SUDHL5 (cell line): ENCODE results near the gene CRHR1.

GRCh38 chr17:45150680-45151228 is 2.5 kb downstream of the HEXIM1 start:
- PRO-cap = no peak

GRCh38 chr17:45161326-45161760 is 332 bp upstream of the HEXIM2 start:
- PRO-cap = bidirectional peak, plus-strand start at chr17:45161633, minus-strand start at chr17:45161501

- PRO-cap = unidirectional peak, minus-strand start at chr17:45231836
Measured at GRCh38 chr17:45231743-45231883, 9.9 kb downstream of the FMNL1 start.

DNA sequence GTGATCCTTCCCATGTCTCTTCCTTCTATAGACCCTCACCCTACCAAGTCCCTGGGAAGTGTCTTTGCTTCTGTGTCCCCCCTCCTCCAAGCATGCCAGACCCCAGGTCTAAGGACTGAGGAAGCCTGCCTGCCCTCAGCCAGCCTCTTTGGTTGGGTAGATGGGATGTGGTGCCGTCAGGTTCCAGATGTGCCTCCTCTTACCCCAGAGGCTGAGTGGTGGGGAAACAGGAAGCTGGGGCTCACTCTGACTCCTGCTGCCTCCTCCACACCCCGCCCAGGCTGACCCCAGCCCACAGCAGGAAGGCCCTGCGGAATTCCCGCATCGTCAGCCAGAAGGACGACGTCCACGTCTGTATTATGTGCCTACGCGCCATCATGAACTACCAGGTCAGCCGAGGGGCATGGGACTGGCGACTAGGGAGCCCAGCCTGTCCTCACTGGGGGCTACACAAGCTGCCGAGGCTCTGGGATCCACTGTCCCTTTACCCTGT is 14.2 kb downstream of the FMNL1 start:
- PRO-cap = no peak

DNA sequence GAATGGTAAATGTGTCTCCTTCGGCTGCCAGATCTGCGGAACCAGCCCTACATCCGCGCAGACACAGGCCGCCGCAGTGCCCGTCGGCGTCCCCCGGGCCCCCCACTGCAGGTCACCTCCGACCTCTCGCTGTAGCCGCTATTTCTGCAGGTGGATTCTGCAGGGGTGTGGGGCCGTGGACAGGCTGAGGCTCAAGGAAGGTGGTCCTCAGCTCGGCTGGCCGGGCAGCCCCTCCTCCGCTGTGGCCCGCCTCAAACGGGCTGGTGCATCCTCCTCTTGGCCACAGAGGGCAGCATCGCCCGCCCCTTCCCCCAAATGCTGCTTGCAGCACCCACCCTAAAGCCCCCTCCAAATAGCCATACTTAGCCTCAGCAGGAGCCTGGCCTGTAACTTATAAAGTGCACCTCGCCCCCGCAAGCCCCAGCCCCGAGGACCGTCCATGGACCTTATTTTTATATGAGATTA is 15.0 kb downstream of the SPATA32 start:
- PRO-cap = no peak

DNA sequence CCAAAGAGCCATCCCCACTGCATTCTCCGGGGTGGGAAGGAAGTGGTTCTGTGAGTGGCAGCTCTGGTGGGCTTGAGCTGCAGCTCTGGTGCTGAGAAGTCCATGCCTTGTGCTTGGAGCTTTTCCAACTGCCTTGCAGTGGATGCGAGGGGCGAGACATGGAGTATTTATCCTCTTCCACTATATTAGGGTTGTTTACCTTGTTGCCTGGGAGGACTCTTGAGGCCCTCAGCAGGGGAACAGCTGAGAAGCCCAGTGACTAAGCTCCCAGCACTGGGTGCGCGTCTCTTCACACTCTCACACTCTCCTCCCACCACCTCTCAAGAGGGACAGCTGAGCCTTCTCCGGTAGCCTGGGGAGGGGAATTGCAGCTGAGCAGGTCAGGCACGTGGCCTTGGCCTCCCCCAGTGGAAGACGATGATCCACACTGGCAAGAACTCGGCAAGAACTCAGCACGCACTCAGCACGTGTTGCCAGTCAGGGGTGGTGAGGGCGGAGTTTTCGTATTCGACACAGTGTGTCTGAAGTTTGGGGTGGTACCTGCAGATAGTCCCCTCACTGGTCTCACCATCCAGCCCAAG is 21.1 kb upstream of the SPATA32 start:
- PRO-cap = no peak

- PRO-cap = no peak
Measured at GRCh38 chr17:45284280-45285329, 22.7 kb upstream of the SPATA32 start.

GRCh38 chr17:45307323-45308077 is 9.3 kb downstream of the MAP3K14 start:
- PRO-cap = no peak

GRCh38 chr17:45371592-45372343 is 54.9 kb upstream of the MAP3K14 start:
- PRO-cap = no peak

GRCh38 chr17:45432259-45432496 is 492 bp downstream of the ARHGAP27 start:
- PRO-cap = no peak

DNA sequence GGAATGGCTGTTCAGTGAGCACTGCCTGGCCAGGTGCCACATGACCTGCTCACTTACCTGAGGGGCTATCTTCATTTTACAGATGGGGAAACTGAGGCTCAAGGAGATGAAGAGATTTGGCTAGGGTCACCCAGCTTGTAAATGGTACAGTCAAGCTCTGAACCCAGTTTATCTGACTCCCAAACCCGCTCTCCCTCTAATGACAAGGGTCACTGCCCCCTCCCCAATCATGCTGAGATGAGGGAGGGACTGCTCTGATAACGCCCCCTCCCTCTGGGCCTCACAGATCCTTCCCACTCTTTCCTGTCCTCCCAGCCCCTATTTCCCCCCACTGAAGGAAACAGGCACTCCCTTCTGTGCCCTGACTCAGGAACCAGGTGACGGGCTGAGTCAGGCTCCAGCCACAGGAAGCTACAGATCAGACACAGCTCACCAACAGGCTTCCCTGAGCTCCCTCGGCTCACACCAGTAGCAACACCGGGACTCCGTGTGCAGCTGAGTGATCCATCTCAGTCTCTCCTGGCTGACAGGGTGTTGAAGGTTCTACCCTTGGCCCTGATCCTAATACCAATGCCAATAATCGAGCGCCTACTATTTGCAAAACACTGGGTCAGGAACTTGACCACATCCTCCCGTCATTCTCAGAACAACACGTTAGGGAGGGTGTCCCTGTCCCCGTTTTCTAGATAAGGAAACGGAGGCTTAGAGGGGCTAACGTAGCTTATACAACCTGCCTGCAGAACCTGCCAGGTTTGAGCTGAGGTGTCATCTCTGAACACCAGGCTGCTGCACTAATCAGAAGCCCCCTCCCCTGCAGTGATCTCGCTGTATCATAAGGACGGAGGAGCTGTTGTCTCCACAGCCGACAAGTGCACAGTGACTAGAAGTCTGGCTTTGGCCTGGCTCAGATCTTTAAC is 13.3 kb upstream of the ARHGAP27 start:
- PRO-cap = no peak

GRCh38 chr17:45456040-45456802 is 23.6 kb upstream of the ARHGAP27 start:
- PRO-cap = no peak

- PRO-cap = no peak
Measured at GRCh38 chr17:45477783-45478424, 12.6 kb downstream of the PLEKHM1 start.

DNA sequence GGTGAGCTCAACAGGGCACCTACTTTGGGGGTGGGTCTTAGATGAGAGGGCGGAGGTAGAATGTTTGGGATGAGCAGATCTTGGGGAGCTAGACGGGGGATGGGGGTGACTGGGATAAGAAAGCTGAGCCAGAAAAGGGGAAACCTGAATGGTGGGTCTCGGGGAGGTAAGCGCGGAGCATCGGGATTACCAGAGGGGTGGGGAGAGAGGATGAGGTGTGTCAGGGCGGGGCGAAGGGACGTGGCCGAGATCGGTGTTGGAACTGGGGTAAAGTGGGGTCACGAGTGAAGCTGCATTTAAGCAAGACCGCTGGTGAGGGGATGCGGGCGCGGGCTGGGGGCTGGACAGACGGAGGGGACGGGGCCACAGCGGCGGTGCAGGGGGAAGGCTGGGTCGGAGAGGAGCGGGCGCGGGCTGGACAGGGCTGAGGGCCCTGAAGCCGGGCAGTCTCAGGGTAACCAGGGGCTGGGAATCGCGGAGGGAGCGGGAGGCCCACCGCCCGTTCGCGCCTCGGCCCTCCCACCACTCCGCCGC is 365 bp downstream of the PLEKHM1 start:
- PRO-cap = unidirectional peak, plus-strand start at position 247 of the sequence

DNA sequence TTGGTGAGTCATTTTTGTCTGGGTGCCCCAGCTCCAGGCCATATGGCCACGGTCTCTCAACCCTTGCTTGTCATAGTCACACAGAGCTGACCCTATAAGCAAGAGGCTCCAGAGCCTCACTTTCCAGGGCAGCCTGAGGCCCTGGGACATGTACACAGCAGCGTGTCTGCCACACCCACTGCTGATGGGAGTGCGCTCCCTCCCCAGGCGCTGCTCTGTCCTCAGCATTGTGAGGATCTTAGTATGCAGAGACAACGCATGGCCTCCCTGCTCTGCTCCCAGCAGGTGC is 80.8 kb upstream of the CRHR1 start:
- PRO-cap = no peak

- PRO-cap = no peak
Measured at GRCh38 chr17:45783242-45784475, at the start of gene CRHR1. CRHR1 (plus strand) TSS chr17:45784320.

DNA sequence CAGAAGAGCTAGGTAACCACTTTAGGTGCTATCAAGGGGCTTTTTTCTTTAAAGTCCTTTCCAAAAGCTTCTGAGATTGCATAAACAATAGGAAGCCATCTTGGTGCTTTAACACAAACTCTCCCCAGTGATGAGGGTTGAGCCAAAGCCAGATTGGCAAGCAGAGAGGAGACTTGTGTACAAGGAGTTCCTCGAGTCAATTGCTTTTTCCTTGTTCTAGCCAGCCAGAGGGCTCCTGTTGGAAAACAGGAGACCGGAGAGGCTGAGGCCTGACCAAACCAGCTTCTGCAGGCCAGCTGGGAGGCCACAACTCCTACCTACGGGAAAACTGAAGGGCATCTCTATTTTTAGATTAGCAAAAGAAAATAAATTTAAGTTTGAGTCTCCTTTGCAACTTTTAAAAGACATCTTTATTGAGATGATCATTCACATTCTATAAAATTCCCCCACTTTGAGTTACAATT is 46.5 kb downstream of the MAPT start:
- PRO-cap = no peak

DNA sequence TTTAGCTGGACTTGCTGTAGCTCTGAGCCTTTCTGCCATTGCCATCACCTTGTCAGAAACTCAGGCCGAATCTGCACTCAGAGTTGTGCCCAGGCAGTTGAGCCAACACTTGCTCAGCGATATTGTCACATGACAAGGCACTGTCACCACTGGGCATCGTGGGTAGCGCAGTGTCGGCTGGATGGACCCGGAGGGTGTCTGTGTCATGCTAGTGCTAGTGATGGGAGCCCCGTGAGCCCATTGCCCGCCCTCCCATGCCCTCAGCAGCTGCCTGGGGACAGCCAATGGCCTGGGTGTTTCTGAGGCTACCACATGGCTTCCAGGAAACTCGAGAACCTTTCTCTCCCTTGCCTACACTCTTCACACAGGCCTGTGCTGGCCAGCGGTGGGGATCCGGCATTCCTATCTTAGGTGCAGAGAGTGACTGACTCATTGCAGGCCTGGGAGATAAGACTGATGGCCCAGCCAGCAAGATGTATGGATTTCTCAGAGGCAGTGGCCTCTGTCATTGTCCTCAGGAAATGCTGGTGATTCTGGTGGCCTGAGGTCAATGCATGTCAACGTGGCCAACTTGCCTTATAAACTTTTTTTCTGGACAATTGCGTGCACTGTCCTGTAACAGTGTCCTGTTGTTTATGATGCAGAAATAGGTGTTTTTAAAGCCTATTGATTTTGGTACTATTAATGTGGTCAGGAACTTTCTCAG is 22.0 kb upstream of the STH start:
- PRO-cap = no peak

DNA sequence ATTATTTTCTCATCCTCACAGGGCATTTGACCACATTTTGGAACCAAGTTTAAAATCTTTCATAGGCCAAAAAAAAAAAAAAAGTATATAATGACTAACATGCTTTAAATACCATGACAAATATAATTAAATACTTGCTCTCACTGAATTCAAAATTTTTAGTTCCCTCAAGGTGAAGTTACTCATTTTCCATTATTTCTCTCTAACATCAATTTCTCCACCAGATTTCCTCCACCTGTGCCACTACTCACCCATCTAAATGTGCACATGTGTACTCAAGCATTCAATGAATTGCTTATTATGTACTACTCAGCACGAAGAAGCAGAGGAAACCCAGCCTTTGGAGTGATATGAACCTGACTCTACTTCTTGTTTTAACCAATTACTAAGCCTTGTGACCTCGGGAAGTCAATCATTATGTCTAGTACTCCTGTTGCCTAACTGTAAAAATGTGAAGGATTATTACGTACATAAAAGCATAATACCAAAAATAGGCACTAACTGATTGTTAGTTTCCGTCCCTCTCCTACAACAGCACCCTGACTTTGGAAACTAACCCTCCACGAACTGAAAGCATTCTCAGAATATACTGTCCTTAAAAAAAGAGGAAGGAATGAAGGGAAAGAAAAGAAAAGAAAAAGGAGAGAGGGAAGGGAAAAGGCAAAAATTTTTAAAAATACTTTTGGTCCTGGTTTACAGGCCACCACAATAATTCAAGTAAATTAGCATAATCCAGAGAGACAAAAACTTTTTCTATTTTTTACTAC is 53.8 kb downstream of the KANSL1 start:
- PRO-cap = no peak

GRCh38 chr17:46151259-46151912 is 41.8 kb downstream of the KANSL1 start:
- PRO-cap = no peak